ENCODE measurements around the genes CIDEC, PRRT3 and IRAK2.

GRCh38 chr3:9453663-9454265 lies 56.3 kb downstream of the SETD5 start:
- PRO-cap, 2 experiments, result no peak in any of the 2 experiments

- PRO-cap, 2 experiments, result no peak in any of the 2 experiments
These were observed 76.8 kb downstream of the LHFPL4 start for GRCh38 chr3:9476758-9477302.

GRCh38 chr3:9662710-9663198 lies 13.4 kb downstream of the MTMR14 start:
- PRO-cap, 2 experiments, result no peak in any of the 2 experiments

DNA sequence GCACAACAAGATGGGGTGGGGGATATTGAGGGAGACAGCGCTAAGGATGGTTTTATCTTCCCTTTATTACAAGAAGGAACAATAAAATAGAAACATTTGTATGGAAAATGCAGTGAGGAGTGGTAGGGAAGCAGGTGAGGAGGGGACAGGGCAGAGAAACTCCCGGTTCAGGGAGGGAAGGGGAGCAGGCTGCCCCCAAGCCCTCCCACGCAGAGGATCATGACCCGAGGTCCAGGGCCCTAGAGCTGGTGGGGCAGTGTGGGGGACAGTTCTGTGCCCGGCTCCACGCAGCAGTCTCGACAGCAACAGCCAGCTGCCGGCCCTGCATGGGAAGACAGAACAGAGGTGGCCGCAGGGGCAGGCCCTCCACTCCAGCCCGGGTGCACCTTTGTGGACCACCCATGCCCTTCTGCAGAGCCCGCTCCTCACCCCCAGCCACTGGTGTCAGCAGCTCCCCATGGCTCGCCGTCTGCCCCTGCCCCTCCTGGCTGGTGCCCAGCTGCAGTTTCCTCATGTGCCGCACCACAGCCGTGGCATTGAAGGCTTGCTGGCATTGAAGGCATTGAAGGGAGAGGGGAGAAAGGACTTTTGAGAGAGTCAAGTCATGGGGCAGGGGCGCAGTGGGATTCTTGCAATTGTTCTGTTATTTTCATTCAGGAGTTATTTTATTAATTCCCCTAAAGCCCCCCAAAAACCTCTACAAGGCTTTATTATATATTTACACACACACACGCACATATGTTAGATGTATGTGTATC lies 7.7 kb downstream of the OGG1 start:
- PRO-cap, 2 experiments, result no peak in any of the 2 experiments

- PRO-cap, 2 experiments, result no peak in any of the 2 experiments
These were observed at the start of gene CIDEC for GRCh38 chr3:9880056-9880690. Gene CIDEC (minus strand): TSS chr3:9880253.

GRCh38 chr3:9917752-9918402 lies 979 bp downstream of the IL17RC start:
- PRO-cap, 2 experiments, result peak in 1 of 2 experiments; most common plus-strand start chr3:9917999 (in 1); most common minus-strand start chr3:9917927 (in 1)

DNA sequence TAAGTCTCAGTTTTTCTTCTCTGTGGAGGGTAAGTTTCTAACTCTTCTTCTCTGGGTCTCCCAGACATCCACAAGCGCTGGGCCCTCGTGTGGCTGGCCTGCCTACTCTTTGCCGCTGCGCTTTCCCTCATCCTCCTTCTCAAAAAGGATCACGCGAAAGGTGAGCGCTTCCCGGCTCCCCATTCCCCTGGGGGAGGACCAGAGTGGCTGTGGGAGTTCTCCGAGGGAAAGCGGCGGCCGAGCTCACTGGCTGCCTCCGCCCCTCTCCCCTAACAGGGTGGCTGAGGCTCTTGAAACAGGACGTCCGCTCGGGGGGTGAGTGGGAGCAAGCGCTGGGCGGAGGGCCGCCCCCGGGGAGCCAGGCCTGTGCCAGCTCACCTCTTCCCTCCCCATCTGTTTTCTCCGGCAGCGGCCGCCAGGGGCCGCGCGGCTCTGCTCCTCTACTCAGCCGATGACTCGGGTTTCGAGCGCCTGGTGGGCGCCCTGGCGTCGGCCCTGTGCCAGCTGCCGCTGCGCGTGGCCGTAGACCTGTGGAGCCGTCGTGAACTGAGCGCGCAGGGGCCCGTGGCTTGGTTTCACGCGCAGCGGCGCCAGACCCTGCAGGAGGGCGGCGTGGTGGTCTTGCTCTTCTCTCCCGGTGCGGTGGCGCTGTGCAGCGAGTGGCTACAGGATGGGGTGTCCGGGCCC lies 947 bp upstream of the CRELD1 start:
- PRO-cap, 2 experiments, result peak in 1 of 2 experiments; most common plus-strand start position 447 of the sequence (in 1); most common minus-strand start position 269 of the sequence (in 1)

DNA sequence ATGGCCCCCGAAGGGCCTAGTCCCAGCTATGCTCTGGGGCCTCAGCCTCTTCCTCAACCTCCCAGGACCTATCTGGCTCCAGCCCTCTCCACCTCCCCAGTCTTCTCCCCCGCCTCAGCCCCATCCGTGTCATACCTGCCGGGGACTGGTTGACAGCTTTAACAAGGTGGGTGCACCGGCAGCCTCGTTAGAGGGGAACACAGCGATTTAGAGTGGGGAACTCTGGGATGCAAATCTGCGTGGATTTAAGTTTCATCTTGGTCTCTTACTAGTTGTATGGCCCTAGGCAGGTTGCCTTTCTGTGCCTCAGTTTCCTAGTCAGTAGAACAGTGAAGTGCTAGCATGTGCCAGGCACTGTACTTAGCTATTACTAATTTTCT lies 803 bp downstream of the CRELD1 start:
- PRO-cap, 2 experiments, result no peak in any of the 2 experiments

GRCh38 chr3:9947199-9947760 lies 4.9 kb downstream of the PRRT3 start:
- PRO-cap, 2 experiments, result peak in 1 of 2 experiments; most common plus-strand start chr3:9947404 (in 1); most common minus-strand start chr3:9947311 (in 1)

DNA sequence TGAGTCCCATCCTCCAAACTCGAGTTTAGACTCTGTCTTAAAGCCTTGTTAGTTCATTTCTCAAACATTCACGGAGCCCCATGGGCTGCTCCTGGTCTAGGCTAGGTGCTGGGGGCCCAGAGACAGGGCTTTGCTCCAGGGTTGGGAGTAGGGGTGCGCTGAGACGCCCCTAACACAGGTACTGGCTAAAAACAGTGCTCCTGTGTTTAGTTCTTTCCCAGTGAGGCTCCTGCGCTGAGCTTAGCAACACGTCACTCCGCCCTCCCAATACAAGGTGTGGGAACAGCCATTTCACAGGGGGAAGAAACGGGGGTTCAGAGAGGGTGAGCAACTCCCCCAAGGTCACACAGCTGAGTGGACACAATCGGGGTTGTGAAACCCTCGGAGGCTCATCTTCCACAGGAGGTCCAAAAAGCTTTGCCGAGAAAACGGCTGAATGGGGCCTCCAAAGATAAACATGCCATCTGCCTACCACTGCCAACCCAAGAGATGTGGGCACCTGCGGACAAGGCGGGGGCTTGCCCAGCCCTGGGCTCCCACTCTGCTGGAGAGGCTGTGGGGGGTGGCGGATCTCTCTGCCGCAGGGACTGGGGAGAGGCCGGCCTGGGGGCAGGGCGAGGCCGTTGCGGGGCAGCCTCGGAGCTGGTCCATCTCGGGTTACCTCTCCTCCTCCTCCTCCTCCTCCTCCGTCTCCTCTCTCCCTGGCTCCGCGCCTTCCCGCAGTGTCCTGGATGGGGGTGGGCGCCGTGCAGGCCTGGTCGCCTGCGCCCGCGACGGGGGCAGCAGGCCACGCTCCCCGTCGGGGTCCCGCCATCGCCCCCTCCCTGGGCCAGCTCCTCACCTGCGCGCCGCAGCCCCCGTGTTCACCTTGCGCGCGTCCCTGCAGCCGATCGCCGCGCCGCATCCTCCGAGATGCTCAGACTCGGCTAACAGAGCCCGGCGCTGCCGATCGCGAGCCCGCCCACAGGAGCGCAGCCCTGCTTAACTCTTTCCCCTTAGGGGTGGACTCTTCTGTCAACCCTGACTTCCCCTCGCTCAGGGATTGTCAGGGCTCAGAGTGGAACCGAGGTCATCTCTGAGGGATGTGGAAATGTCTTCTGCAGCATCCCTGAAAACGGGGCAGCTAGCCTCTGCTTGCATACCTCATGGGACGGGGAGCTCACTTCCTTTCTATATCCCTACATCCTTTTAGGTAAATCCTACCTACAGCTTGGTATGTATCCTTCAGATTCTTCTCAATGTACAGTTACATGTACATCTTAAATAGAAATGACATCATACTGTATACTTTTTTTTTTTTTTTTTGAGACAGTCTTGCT lies at the start of gene PRRT3:
TSS of gene PRRT3 (minus strand) at position 928 of the 1,319 bp plus-strand sequence.
- PRO-cap, 2 experiments, result peak in 1 of 2 experiments; most common minus-strand start position 914 of the sequence (in 1)

GRCh38 chr3:9966970-9967366 lies 14.8 kb upstream of the PRRT3 start:
- PRO-cap, 2 experiments, result no peak in any of the 2 experiments

DNA sequence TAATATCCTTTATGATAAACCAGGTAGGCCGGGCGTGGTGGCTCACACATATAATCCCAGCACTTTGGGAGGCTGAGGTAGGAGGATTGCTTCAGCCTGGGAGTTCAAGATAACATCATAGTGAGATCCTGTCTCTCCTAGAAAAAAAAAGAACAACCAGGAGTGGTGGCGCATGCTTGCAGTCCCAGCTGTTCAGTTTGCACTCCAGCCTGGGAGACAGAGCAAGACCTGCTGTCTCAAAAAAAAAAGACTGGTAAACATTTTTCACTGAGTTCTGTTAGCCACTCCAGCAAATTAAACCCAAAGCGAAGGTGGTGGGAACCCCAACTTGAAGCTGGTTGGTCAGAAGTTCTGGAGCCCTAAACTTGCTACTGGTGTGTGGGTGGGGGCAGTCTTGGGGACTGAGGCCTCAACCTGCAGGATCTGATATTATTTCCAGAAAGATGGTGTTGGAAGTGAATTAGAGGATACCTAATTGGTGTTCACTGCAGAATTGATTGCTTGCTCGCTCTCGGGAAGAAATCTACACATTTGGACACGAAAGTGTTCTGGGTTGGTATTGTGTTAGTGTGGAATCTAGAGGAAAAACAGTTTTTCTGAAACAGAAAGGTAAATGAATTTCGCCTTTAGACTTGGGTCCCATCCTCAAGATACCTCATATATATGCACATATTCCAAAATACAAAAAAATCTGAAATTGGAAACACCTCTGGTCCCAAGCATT lies 9.4 kb upstream of the IRAK2 start:
- PRO-cap, 2 experiments, result no peak in any of the 2 experiments

DNA sequence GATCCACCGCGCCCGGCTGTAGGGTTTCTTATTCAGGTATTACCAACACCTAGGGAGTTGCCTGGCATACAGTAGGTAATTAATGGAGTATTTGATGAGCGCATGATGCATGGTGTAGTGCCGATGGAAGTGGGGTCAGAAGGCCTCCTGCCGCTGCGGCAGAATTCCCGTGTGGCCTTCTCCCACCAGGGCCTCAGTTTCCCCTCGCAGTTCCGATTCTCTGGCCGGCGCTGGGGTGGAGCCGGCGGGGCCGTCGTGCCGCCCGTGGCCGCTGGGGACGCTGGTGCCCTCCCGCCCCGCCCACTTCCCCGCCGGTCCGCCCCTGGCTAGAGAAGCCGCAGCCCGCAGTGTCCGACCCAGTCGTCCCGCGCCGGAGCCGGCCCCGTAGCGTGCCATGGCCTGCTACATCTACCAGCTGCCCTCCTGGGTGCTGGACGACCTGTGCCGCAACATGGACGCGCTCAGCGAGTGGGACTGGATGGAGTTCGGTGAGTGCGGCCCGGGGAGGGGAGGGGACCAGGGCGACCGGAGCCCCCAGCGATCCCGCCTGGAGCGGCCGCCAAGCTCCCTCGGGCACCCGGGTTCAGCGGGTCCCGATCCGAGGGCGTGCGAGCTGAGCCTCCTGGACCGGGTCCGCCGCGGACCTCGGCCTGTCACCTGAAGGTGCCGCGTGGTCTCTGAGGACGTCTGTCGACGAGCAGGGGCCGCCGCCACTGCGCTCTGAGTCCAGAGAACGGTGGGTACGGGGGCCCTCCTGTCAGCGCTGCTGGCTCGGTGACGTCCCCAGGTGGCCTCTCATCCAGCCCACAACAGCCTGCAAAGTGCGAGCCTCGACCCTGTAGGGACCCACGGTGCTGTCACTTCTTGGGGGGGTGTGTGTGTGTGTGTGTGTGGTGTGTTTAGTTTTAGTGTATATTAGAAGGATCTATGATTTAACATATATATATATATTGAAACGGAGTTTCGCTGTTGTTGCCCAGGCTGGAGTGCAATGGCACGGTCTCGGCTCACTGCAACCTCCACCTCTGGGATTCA lies at the start of gene IRAK2:
TSS of gene IRAK2 (plus strand) at position 359 of the 1,035 bp plus-strand sequence.
- PRO-cap, 2 experiments, result peak in 1 of 2 experiments; most common plus-strand start position 359 of the sequence (in 1); most common minus-strand start position 249 of the sequence (in 1)

- PRO-cap, 2 experiments, result peak in 1 of 2 experiments; most common plus-strand start chr3:10474509 (in 1)
These were observed 31.1 kb downstream of the ATP2B2 start for GRCh38 chr3:10474260-10474795.

DNA sequence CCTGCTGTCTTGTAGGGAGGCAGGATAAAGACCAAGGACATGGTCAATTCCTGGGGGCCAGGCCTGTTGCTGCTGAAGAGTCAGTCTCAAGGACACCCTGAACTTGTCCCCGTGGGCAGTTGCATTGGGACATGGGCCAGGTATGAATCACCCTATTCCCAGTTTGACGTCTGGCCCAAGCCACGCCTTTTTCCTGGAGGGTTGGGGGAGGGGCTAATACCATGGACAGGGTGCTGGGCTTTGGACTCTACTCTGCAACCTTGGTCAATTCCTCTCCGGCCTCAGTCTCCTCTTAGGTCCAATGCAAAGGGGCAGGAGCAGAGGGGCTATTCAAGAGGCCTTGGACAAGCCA lies 10.4 kb downstream of the ATP2B2 start:
- PRO-cap, 2 experiments, result no peak in any of the 2 experiments

DNA sequence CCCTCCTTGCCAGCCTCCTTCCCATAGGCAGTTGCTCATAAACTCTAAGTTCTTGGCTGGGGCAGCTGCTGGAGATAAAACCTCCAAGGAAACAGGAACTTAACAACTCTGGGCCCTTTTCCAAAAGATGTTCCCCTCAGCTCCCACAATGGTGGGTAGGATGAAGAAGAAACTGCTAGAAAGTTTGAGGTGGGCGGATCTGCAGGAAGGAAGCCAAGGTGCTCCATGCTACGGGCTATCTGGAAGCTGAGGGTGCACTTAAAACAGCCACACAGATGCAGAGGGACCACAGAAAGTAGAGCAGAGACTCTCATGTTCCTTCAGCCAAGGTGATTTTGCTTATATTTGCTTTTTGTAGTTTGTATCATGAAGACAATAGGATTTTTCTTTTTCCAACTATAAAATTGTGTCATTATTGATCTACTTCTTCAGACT lies 29.4 kb downstream of the SLC6A11 start:
- PRO-cap, 2 experiments, result no peak in any of the 2 experiments

DNA sequence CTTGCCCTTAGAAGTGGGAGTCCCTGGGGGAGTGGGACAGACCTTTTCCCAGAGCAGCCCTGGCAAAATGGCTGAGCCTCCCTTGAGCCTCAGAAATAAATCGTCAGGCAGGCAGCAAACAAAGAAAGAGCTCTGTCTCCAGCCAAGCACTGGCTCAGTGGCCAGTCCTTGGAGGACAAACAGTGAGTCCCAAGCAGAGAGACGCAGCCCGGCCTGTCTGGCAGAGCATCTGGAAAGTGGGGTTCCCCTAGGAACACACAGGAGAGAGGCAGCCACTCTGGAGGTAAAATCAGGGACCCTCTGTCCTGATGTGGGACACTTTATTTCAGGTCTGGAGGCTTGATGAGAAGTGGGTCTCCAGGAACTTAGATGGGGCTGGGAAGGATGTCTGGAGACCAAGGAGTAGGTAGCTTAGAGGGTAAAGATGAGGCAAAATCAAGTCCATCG lies 1.8 kb downstream of the SLC6A1 start:
- PRO-cap, 2 experiments, result peak in 1 of 2 experiments; most common plus-strand start position 178 of the sequence (in 1); most common minus-strand start position 96 of the sequence (in 1)

- PRO-cap, 2 experiments, result no peak in any of the 2 experiments
These were observed 17.8 kb downstream of the HRH1 start for GRCh38 chr3:11171999-11172622.

GRCh38 chr3:11185523-11186156 lies 31.3 kb downstream of the HRH1 start:
- PRO-cap, 2 experiments, result no peak in any of the 2 experiments

- PRO-cap, 2 experiments, result no peak in any of the 2 experiments
These were observed 118.9 kb downstream of the ATG7 start for GRCh38 chr3:11391129-11391530.

Data from cerebral cortex (tissue), 2 donors.